Left colon (tissue), 1 donor: Measurements from ENCODE around the genes ACSM2A, ACSM3 and LYRM1.

DNA sequence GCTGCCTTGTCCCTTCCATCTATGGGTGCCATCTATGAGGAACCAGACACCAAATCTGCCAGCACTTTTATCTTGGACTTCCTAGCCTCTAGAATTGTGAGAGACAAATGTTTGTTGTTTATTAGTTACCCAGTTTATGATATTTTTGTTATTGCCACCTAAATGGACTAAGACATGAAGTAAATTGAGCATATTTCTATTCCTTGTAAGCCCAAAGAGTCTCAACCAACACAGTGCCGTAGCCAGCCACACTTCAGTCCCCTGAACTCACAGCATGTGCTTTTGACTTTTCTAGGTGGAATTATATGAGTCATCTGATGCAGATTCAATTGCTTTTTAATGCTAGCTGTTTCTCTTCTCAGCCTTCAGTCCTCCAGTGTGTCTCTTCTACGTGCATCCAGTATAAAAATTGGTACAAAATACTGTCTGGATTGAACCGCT lies 38.9 kb downstream of the IQCK start:
- PRO-cap: no peak

GRCh38 chr16:20451360-20451673 lies at the start of gene ACSM2A:
Gene ACSM2A, plus strand, starts transcription at chr16:20451521.
- PRO-cap: no peak

DNA sequence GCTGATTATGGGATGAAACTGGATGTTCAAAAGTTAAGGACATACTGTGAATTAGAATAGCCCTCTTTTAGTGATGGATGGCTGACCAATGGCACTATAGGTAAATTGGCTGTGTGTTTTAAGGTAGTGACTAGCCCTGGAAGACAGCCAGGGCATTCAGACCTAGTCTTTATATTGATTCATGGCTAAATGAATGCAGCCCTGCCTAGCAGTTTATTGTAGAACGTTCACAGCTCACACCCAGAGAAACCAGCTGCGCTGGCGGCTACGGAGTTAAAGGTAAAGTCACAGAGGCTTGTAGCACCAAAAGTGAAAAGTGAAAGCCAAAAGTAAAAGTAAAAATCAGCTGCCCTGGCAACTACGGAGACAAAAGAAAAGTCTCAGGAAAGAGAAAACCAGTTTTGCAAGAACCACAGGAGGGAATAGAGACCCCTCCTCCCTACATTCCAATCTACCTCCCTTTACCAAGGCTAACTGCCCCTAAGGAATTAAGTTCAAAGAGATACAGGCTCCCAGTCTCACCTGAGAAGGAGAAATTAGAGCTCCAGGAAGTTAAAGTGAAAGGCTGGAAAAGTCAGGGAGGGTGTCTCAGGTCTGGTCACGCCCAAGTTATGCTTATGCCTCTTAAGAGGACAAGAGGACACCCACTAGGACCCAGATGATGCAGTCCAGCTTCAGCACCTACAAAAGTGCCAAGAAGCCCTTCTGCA lies 21.7 kb downstream of the ACSM1 start:
- PRO-cap: unidirectional peak, minus-strand start at position 554 of the sequence

DNA sequence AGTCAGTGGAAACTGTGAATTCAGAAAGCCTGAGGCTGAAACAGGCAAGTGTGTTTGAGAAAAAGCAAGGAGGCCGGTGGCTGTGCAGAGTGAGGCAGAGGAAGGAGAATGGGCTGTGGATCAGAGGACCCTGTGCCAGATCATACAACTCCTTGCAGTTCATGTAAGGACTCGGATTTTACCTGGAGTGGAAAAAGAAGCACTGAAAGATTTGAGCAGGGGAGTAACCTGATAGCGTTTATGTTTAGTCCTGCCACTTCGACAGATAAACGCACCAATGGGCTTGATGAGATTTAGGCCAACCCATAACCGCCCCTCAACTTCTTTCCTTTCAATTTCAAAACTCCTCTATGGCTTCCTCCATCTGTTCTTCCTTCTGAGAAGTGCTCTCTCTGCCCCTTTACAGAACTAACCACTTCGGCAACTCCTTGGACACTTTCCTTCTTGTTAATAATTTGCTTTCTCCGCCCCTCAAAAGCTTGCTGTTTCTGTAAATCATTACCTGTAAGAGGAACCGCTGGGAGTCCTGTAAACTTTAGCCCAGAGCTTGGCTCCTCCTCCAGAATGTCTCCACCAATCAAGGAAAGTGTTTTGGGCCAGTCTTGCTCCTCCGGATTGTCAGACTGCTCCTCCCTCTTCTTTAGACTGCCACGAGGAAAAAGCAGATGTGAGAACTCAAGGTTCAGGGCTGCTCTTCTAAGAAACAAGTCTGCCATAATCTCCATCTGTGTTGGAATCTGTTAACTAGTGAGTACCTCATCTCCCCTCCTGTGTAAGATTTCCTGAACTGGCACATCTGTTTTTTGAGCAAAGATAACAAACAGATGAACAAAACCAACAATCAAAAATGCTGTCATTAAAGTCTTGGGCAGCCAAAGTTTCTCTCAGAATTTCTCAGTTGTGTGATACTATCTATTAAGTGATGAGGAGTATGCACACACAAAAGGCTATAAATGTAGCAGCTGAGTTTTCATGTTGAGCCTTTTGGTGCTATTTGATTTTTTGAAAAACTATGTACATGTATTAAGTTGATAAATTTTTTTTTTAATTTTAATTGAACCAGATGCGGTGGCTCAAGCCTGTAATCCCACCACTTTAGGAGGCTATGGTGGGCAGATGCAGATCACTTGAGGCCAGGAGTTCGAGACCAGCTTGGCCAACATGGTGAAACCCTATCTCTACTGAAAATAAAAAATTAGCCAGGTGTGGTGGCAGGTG lies at the start of gene ACSM3:
Gene ACSM3 (plus strand): TSS at position 636 of the 1,218 bp plus-strand sequence.
- PRO-cap: unidirectional peak, minus-strand start at position 154 of the sequence; bidirectional peak, plus-strand start at position 643 of the sequence, minus-strand start at position 410 of the sequence

DNA sequence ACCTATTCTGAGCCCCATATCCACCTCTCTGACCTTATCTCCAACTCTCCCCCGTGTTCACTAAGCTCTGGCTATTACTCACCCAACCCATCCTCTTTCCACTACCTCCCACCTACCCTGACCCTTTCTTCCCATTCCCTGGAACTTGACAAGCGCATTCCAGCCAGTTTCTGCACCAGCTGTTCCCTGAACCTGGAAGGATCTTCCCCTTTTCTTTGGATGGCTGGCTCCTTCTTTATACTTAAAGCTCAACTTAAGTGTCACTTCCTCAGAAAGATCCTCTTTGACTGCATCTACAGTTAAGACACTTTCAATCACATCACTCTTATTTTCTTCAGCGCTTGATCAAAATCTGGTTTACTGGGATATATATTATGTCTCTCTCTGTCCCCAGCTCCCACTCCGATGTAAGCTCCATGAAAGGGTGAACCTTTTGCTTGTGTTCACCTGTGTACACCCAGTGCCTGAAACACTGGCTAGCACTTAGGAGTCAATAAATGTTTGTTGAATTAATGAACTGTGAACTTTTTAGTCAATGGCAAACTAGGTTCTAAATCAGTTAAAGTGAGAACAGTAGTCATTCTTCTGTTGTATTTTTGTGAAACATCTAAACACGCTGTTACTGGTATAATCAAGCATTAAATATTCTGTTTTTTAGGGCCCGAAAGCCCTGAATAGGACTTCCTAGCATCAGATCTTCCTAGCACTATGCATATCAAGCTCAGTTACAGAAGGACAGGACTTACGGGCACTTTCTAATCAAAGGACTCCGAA lies 2.0 kb downstream of the DCUN1D3 start:
- PRO-cap: no peak

GRCh38 chr16:20900195-20900963 lies at the start of gene LYRM1:
Gene LYRM1, plus strand, starts transcription at chr16:20900771.
- PRO-cap: bidirectional peak, plus-strand start at chr16:20900544, minus-strand start at chr16:20900358; bidirectional peak, plus-strand start at chr16:20900892, minus-strand start at chr16:20900807

DNA sequence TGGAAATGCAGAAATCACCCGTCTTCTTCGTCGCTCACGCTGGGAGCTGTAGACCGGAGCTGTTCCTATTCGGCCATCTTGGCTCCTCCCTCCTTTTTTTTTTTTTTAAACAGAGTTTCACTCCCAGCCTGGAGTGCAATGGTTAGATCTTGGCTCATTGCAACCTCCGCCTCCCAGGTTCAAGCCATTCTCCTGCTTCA lies 102.1 kb downstream of the DNAH3 start:
- PRO-cap: no peak

DNA sequence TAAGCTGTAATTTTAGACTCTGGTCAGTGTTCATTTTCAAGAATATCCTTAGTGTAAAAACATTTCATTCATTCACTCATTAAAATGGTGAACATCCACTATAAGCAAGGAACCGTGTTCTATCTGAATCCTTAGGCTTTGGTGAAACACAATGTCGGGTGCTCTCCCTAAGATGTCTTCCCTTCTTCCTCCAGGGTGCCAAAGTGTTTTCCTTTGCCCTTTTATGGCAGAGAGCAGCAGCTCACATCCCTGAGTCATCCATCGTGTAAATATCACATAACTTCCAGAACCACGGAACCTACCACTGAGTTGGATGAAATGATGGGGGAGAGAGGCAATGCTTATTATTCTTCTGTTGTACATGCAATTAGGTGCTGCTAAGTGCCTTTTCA lies 50.2 kb downstream of the DNAH3 start:
- PRO-cap: no peak

GRCh38 chr16:21277031-21277388 lies 1.1 kb downstream of the CRYM start:
- PRO-cap: no peak

DNA sequence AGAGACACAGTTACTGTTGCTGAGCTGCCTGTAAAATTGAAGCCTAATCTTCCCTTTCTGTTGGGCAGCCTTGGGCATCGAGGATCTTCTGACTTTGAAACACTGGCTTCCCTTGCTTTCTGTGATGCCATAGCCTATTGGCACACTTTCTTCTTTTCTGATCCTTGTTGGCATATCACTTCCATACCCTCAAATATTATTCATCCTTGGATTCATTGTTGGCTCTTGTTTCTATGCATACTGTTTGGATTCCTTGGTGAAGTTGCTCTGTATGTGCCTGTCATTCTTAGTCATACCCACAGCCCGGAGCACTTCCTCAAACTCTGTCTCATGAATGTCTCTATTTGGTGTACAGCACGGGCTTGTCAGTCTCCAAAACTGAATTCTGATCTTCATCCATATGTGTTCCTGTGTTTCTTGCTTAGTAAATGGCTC lies 85.7 kb upstream of the CRYM start:
- PRO-cap: no peak

DNA sequence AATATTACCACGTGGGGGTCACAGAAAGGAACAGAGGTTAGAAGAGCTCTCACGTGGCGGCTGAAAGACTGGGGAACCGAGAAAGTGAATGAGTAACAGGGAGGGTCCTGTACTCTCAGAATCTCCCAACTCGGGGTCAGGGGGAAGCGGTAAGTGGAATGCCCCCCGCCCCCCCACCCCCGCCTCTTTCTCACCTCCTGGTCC lies 98.2 kb upstream of the METTL9 start:
- PRO-cap: no peak

DNA sequence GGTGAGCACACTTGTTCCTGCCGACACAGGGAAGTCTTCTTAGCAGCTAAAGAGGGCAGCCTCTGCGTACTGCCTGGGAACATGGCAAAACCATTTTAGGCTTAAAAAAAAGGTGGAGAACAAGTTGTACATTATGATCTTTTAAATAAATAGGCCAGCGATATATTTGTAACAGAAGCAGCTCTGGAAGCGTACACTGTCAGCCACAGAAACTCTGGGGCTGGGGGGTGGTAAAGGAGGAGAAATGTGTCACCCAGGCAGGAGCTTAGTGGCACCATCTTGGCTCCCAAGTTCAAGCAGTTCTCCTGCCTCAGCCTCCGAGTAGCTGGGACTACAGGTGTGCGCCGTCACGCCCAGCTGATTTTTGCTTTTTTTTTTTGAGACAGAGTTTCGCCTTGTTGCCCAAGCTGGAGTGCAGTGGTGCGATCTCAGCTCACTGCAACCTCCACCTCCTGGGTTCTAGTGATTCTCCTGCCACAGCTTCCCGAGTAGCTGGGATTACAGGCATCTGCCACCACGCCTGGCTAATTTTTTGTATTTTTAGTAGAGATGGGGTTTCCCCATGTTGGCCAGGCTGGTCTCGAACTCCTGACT lies 82.2 kb upstream of the METTL9 start:
- PRO-cap: no peak

DNA sequence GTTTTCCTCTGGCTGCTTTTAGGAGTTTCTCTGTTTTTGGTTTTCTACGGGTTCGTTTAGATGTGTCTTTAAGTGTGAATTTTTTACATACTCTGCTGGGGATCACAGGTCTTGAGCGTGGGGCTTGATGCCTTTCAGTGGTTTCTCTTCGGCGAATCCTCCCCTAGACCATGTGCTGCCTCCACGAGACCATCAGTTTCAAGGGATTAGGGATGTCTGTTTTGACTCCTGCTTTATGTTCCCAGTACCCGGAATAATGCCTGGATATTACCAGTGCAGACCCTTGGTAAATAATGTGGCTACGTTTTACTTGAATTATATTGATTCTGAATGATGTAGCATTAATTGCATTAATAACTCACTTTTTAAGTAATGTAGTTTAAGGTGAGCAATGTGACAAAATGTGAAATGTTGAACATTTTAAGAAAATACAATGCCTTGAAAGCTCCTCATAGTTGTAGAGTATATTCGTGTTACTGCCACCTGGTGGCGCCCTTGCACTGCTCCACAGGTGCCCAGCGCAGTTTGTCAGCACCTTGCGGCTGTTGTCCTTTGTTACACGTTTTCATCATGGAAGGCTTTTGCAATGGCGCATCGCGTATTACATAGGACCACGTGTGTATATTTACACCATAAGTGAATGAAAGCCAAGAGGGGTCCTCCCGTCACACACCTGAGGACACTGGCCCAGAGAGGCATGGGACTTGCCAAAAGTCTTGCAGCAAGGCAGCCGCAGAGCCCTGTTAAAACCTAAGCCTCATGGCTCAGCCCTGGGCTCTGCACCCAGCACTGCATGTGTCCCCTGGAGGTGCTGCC lies 23.9 kb downstream of the POLR3E start:
- PRO-cap: no peak

- PRO-cap: no peak
These were observed 36.6 kb downstream of the CDR2 start for GRCh38 chr16:22337480-22338499.

GRCh38 chr16:22425442-22425938 lies 51.1 kb upstream of the CDR2 start:
- PRO-cap: no peak

GRCh38 chr16:22635151-22635843 lies 124.6 kb downstream of the NPIPB5 start:
- PRO-cap: no peak

- PRO-cap: no peak
These were observed 128.4 kb upstream of the HS3ST2 start for GRCh38 chr16:22685388-22686080.

DNA sequence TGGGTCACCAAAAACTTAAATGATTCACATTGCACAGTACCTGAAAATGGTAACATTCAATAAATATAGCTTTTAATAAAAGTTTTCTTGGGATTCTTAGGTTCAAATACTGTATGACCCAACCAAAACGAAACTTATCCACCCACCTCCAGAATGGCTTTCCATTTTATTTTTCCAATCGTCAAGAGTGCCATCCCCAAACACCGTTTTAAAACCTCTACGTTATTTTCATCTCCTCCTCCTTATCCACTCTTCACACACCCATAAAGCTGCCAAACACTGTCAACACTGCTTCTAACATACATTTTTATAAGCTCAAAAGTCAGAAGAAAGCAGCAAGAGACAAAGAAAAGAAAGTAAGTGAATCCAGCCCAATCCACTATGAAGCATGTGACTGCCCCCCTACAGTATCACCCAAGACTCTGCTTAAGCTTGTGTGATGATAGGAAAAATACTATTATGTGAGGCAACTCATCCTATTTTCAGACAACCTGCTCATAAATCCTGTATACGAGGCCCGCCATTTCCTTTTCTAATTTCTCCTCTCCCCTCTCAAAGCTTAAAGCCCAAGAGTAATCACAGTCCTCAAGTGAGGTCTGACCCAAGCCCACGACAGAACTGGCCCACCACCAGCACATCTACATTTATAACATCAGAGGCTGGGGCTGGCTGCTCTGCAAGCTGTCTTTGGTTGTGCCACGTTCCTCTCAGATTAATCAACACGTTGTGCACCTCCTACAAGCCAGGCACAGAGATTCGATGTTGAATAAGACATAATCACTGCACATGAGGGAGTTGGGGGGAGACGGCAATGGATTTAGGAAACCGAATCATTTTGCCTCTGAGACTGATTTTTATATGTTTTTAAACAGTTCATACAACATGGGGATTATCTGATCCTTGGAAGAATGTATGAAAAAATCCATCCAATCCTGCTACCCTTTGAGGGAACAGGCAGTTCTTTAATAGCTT lies 16.3 kb downstream of the USP31 start:
- PRO-cap: no peak

DNA sequence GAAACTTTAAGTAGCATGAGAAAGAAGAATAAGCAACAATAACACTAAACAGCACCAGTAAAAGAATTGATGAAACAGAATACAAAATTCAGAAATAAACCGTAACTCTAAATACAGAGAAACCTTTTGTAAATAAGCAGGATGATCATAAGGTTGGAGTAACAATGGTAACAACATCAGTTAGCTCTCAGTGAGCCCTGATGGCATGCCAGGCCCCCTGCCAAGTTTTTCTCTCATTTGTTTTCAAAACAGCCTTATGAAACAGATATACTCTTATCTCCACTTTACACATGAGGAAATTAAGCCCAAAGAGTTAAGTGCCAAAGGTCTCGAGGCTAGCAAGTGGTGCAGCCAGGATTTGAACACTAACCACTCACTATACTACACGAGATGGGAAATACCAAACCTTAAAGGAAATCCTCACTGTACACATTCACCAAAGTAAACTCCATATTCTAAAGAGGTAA lies 15.0 kb downstream of the USP31 start:
- PRO-cap: no peak

GRCh38 chr16:23139829-23140621 lies 9.2 kb downstream of the USP31 start:
- PRO-cap: no peak